A673 (cell line): ENCODE data around the gene RABEPK.

DNA sequence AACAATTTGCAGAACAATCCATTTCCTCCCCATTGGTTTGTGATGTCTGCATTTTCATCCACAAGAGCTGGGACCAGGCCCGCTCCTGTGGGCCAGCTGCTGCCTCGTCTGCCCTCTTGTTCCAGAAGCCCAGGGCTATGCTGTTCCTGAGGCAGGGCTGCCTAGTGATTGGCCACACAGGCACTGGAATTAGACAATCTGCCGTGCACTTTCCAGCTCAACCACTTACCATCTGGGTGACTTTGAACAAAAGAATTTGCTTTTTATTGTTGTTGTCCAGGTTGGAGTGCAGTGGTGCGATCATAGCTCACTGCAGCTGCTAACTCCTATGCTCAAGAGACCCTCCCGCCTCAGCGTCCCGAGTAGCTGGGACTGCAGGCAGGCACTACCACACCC is 1.3 kb upstream of the NEK6 start:
- PRO-cap: no peak

GRCh38 chr9:124270721-124271504 is 13.2 kb downstream of the NEK6 start:
- PRO-cap: no peak

DNA sequence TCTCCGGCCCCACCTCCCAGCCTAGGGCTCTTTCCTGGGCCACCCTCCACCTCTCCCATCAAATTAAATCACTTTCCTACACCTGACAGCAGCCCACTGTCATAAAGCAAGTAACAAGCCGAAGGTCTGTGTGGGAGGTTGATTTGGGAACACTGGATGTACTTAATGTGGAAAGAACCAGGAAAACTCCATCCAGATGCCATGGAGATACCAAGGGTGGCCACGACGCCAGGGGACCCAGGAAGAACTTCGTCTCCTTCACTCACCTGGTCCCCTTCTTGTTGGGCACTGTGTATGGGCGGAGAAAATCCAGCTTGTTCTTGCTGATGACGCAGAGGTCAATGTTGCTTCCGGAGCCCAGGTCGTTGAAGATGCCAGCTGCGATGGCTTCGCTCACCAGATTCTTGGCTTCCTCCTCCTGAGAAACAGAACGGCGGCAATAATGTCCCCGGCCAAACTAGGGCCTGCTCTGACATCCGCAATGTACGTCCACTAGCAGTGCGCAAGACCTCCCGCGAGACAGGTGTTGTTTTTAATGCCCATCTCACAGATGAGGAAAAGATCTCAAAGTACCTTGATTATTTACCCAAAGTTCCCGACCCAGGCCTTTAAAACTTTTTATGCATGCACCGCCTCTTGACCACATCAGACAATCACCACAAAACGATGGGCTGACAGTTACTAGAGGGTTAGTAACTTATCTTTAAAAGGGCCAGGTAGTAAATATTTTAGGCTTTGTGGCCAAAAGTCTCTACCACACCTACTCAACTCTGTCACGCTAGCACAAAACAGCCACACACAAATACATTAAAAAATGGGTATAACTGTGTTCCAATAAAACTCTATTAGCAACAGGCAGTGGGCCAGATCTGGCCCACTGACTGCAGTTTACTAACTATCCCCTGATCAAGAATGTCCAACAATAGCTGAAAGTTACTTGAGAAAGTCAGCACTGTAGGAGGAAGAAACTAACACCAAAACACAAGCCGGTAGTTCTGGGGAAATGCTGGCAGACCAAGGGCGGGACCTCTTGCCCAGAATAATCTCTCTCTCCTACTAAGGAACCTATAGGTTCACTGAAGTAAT is 58.4 kb downstream of the PSMB7 start:
- PRO-cap: no peak

DNA sequence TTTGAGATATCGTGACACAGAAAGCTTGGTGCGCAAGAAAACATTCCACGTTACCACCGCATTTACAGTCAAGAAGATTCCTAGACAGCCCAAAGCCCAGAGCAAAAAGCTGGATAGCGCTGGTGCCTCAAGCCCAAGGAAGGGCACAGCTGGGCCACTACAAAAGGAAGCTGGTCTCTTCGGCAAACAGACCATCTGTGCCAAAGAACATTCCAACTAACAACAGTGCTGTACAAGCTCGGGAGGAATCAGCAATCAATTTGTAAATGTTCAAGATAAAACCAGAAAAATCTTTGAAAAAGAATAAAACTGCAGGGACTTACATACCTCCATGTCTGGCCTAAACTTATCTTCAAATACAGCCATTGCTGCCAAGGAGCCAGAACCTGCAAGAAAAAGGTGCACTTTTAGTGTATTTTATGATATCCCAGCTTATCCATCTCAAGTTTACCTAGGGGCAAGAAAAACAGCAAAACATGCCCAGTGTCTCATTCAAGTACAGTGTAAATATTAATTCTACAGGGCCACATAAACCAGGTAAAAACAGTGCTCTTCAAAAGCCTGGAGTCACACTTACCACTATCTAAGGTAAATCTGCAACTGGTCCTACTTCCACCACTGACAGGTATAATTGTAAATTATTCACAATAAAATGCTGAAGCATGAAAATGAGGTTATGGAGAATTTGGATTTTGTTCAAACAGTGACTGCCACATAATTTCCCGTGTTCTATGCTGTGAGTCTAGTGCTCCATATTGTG is 30.8 kb downstream of the PSMB7 start:
- PRO-cap: no peak

- PRO-cap: no peak
Observed at GRCh38 chr9:124428412-124429508, 13.5 kb upstream of the PSMB7 start.

GRCh38 chr9:124477756-124478359 is 27.6 kb downstream of the ADGRD2 start:
- PRO-cap: no peak

DNA sequence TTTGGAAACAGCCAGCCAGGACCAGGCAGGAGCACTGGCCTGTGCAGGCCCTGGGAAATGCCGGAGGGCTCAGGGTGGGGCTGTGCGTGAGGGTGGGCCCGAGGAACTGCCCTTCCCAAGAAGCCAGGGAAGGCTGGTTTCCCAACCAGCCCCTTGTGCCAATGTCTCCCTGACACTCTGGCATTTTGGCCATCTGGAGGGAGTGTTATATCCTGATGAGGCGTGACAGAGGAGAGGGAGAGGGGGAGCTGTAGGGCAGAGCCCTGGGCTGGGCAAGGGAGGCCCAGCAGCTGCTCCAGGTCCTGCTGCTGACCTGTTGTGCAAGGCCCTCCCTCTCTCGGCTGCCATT is 16.1 kb downstream of the OLFML2A start:
- PRO-cap: no peak

GRCh38 chr9:124810580-124811422 is 33.9 kb downstream of the OLFML2A start:
- PRO-cap: no peak

DNA sequence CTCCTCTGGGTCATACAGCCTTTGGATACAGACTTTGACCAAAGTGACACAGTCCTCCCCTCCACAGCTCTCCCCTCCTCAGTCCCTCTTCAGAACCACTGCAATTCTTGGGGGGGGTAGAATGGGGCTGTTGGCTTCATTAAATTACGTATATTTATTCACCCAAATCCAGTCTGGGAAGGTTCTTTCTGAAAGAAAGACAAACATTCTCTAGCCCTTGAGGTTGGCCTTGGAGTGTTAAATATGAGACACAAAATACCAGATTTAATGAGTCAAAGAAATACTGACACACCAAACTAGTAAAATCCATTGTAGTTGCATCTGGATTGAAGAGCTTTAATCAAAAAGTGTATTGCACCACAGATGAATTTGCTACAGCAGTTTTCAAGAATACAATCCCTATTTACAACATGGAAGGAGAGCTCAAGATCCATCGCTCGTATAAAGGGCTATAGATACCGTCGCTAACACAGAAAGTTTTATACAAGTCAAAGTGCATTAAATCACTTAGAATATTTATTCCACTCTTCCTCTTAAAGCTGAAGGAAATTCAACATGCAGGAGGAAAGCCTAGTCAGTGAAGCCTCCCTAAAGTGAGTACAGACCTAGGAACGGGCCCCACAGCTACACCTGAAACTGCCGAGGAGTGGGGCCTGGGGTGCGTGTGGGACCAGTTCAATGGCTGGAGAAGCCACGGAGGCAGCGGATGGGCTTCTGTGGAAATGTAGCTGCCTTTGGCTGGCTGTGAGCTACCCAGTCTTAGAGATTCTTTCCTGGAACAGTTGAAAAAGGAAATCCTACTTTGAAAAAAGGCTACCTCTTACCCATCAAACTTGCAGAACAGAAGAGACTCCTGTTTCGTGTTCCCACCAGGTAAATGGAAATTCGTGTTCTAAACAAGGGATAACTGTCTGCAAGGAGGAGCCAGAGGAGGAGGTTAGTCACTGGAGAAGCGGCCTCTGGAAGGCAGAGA is 16.4 kb downstream of the ARPC5L start:
- PRO-cap: no peak

- PRO-cap: no peak
Observed at GRCh38 chr9:124934311-124934739, 6.6 kb downstream of the GOLGA1 start.

GRCh38 chr9:125188499-125189395 is 856 bp downstream of the PPP6C start:
- PRO-cap: no peak

- PRO-cap: bidirectional peak, plus-strand start at chr9:125200213, minus-strand start at chr9:125200289; bidirectional peak, plus-strand start at chr9:125200585, minus-strand start at chr9:125200439
Observed at GRCh38 chr9:125200085-125200683, at the start of gene RABEPK. Gene RABEPK (plus strand): TSS chr9:125200542.

- PRO-cap: bidirectional peak, plus-strand start at chr9:125200854, minus-strand start at chr9:125200785
Observed at GRCh38 chr9:125200684-125201485, 543 bp downstream of the RABEPK start.

GRCh38 chr9:125315464-125316266 is 54.0 kb downstream of the GAPVD1 start:
- PRO-cap: no peak

GRCh38 chr9:125468489-125469185 is 207.0 kb downstream of the GAPVD1 start:
- PRO-cap: no peak

DNA sequence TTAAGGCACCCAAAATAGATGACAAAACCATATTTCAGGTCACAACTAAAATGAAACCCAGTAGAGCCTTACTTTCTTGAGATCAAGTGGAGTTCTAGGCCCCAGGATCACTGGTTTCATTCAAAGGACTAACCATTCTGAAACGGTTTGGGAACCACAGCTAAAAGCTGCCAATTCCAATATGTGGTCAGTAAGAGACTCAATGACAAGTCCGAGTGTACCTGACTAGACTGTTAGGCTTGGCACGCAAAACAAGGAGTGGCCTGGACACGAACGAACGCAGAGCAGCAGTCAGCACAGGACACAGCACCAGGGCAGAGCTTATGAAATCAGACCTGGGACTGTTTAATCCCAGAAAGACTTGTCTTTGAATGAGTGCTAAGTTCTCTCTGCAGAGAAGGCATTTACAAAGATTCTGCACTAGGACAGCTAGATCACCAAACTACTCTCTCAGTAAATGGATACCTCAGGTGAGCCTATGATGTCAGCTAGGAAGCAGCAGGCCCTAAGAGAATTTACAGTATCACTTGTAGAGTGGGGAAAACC is 213.8 kb downstream of the GAPVD1 start:
- PRO-cap: no peak

DNA sequence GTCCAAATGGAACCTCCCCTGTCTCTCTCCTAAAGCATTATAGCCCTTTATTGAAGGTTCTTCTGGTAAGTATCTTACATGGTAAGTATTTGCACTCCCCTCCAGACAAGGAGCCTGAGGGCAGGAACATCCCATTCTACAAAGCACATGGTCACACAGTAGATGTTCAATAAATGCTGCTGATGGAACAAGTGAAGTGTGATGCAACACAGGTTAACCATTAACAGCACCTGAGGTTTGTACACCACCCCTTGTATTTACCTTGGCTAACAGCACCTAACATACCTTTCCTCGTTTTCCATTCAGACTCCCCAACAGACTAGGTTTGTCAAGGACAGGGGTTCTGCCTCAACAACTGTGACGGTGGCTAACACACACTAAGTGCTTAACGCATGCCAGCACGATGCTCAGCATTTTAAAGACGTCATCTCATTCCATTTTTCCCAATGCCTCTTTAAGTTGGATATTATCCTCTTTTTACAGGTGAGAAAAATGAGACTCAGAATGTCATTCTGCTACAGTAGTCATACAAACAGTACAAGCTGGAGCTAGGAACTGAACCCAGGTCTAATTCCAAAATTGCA is 213.6 kb downstream of the MAPKAP1 start:
- PRO-cap: no peak

DNA sequence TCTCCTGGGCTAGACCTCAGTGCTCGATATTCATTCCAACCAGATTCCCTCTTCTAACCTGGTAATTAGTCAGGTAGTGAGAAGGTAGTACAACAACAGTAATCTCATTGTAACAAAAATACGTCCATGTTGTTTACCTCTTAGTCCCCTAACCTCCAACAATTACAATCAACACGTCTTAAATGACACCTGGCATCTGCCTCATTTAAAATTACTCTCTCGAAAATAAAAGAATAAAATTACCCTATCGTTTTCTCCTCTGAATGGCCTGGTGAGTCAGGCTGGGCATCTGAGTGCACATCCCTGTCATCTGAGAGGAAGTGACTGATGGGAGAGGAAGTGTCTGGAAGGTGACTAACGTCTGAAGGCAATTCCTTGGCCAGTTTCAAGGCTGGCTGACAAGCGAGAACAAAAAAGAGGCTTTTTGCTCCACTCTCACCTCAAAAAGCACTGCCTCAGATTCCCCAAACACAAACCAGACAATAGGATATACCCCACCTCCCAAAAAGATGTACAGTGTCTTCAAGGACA is 57.7 kb downstream of the MAPKAP1 start:
- PRO-cap: unidirectional peak, plus-strand start at position 382 of the sequence

- PRO-cap: no peak
Observed at GRCh38 chr9:125704024-125704801, 2.8 kb downstream of the MAPKAP1 start.

GRCh38 chr9:125749056-125749967 is 2.1 kb downstream of the PBX3 start:
- PRO-cap: no peak